ENCODE data around the gene DLG5.

- PRO-cap, result no peak
These were observed 2.2 kb downstream of the ZNF503 start for GRCh38 chr10:75399482-75399715.

DNA sequence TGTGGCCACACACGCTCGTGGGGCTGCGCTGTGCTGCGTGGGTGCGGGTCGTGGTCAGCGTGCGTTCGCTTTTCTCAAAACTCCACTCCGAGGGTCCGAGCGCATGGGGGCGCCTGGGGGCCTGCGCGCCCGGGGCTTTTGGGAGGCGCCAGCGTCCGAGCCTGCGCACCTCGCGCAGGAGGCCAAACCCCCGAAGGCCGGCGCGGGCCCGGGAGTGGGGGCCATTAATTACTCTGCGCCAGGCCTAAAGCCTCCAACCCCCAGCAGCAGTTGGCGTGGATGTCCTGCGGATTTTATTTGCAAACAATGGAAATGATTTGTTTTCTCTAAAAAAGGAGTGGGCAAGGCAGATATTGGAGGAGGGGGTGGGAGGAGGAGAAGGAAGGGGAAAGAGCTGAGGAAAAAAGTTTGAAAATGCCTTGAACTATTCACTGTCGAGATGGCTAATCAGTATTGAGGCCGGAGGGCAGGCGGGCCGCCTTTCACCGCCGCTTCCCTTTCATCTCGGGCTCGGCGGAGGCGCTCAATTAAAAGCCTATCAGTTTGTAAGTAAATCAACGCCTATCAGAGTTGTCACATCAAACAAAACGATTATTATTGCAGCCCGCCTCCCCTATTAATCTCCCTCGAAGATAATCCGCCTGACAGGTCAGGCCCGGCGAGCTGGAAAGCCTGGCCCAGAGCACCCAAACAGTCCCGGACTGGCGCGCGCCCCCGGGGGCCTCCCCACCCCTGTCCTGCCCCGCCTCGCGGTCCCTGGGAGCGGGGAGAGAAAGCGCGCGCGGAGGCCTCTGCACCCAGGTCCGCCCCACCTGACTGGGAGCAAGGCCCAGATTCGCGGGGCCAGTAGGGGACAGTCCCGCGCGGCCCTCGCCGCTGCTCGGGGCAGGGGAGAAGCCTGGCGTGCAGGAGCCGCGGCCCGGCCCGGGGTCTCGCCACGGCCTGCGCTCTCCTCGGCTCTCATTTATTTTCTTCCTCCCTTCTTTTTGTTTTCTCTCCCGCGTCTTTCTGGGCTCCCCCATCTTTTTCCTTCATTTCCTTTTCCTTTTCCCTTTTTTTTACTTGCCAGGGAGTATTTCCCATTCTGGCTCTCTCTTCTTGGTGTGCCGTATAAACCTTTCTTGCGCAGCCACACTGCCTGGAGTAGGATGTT lies 3.6 kb upstream of the ZNF503 start:
- PRO-cap, result no peak

DNA sequence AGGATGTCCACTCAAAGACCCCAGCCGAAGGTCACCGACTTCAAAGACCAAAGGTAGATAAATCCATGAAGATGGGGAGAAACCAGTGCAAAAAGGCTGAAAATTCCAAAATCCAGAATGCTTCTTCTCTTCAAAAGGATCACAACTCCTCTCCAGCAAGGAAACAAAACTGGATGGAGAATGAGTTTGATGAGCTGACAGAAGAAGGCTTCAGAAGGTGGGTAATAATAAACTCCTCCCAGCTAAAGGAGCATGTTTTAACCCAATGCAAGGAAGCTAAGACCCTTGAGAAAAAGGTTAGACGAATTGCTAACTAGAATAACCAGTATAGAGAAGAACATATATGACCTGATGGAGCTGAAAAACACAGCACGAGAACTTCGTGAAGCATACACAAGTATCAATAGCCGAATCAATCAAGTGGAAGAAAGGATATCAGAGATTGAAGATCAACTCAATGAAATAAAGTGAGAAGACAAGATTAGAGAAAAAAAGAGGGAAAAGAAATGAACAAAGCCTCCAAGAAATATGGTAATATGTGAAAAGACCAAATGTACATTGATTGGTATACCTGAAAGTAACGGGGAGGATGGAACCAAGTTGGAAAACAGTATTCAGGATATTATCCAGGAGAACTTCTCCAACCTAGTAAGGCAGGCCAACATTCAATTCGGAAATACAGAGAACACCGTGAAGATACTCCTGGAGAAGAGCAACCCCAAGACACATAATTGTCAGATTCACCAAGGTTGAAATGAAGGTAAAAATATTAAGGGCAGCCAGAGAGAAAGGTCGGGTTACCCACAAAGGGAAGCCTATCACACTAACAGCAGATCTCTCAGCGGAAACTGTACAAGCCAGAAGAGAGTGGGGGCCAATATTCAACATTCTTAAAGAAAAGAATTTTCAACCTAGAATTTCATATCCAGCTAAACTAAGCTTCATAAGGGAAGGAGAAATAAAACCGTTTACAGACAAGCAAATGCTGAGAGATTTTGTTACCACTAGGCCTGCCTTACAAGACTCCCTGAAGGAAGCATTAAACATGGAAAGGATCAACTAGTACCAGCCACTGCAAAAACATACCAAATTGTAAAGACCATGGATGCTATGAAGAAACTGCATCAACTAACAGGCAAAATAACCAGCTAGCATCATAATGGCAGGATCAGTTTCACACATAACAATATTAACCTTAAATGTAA lies 145.8 kb downstream of the LRMDA start:
- PRO-cap, result no peak

GRCh38 chr10:75617375-75617867 lies 186.0 kb downstream of the LRMDA start:
- PRO-cap, result no peak

DNA sequence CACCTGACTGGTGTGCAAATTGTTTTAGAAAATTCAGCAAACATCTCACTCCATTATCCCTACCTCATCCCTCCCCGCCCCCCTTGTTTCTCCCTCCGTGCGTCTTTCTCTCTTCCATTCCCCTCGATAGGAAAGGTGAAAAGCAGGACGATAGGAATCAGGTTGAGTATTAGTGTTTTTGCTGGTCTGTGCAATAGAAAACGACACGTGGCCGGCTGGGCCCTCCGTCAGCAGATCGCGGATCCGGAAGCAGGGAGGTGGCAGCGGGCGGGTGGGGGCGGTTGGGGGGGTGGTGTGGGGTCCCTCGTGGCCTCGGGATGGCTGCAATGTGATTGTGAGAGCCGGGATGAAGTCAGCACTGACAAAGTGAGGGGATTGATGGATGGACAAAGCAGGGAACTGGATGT lies 280.7 kb downstream of the LRMDA start:
- PRO-cap, result no peak

GRCh38 chr10:75746253-75747025 lies 315.0 kb downstream of the LRMDA start:
- PRO-cap, result no peak

DNA sequence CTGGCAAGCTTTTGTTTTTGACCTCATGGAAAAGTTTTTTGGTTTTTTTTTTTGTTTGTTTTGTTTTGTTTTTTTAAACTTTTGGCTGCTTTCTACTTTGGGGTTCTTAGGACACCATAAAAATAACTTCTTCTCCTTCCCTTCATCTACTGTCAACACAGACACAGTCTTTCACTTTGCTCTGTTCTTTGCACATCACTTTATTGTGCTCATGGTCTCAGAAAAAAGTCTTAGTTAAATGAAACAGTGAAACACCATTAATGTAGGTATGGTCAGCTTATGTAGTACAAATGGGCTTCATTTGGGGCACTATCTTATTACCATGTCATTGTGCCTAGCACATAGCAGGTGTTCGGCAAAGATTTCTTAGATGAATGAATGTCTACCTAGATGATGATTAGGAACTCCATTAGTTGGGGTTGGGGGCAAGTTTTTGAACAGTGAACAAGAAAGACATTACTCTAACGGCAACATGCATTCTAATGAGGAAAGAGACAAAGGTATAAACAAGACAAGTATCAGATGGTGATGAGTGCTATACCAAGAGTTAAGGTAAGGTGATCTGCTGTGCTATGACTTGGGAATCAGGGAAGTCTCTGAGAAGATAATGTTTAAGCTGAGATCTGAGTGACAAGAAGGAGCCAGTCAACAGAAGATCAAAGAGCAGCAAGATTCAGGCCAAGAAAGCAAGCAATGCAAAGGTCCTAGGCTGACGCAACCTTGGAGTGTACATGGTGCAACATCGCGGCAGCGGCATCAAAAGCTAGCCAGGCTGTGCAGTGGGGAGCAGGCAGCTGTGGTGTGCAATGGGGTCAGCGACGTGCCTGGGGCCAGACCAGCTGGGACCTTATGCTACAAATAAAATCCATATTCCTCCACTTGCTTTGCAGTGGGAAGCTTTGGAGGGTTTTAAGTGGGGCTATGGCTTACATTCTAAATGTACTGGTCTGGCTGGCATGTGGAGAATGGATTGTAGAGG lies 323.9 kb downstream of the LRMDA start:
- PRO-cap, result no peak

DNA sequence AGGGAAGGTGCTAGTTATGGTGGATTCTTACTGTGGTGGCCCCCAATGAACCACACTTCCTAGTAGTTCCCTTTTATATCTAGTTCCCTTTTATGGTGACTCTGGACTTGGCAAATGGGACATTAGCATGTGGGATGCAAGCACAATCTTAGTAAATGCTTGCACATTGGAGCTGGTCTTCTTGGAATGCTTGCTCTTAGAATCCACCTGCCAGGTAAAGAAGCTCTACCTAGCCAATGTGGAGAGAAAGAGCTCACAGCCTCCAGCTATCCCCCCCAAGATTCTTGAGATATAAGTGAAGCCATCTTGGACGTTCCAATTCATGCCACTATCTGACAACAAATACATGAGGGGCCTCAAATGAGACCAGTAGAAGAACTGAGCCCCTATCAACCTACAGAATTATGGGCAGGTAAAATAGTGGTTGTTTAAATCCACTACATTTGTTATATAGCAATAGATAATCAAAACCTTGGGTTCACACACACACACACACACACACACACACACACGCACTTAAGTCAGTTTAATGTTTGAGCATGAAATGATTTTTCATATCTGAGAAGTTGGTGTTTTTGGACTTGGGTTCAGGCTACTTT lies 430.4 kb downstream of the LRMDA start:
- PRO-cap, result no peak

GRCh38 chr10:76559529-76559997 lies 1078.0 kb downstream of the KCNMA1 start:
- PRO-cap, result no peak

- PRO-cap, result no peak
These were observed 751.6 kb downstream of the KCNMA1 start for GRCh38 chr10:76885811-76886645.

DNA sequence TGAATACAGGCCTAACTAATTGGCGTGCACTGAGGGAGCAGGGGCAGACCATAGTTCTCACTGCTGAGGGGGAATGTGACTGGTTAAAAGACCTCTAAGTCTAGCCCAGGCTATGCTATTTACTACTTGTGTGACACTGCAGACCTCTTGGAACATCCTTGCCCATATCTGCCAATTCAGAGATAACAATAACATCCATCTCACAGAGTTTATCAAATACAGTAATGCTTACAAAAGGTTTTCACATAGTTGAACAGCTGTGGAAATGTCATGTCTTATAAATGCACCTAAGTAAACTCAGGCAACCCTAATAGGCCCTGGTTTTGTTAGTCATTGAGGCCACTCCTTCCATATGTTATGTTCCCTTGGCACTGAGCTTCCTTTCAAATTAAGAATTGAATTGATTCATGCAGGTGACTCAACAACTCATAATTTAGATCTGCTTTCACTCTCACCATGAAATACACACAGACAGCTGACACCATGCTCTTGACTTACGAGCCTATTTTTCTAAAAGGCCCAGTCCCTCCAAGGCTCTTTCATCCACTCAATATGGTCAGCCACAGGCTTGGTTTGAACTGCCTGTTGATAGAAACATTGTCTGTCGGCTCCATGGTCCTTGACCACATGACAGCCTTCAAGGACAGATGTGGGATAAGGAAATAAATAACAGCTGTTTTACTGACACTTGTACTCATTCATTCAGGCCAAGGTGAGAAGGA lies 477.0 kb downstream of the KCNMA1 start:
- PRO-cap, result no peak

- PRO-cap, result no peak
These were observed 130.4 kb downstream of the KCNMA1 start for GRCh38 chr10:77506898-77507894.

DNA sequence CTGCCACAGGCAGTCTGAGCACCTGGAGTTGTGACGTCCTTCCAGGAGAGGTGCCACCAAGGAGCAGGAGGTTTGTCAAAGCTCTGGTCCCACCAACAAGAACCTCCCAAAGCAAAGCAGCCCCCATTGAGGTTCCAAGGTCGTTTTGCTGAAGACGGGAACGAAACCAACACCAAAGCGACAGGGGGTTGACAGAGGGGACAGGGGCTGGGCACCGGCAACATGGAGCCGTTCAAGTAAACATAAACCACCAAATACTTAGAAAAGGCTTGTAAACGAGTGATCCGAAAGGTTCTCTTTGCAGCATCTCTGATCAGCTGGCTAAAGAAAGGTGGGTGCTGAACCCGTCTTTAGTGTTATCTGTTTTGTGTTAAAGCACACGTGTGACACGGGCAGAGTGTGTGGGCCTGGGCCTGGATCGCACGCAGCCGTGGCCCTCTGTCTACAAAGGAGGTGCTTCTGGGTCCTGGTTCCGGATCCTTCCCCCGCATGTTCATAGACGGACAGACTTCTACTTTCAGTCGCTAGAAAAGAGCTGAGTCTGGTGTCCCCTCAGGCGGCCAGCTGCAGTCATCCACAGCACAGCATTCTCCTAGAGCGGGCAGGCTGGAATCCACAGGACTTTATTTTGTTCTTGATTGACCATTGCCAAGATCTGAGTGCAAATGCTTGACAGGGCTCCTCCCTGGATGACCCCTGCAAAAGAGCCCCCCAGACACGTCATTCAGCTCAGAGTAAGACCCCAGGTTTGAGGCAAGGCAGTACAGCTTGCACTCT lies 134.5 kb downstream of the DLG5 start:
- PRO-cap, result no peak

GRCh38 chr10:77810421-77810817 lies 116.1 kb downstream of the DLG5 start:
- PRO-cap, result no peak

DNA sequence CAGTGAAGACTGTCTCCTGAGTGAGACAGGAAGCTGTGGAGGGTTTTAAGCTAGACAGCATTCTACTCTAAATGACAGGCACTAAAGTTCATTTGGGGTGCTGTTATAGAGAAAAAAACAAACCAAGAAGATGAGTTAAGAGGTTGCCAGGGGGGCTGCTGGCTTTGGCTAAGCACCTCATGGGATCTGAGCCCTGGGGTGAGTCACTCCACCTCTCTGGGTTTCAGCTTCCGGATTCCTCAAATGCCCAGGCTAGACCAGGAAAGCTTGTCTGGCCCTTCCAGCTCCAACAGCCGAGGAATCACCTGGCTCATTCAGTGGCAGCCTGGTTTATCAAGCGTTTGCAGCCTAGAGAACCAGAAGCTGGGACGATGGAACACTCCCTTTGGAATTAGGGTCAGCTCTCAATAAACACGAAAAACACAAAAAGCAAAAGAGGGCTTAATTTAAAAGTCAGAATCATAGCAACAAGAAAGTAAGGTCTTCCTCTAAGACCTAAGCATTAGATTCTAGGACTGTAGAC lies 81.5 kb downstream of the DLG5 start:
- PRO-cap, result no peak

- PRO-cap, result no peak
These were observed 70.3 kb downstream of the DLG5 start for GRCh38 chr10:77856370-77856568.

DNA sequence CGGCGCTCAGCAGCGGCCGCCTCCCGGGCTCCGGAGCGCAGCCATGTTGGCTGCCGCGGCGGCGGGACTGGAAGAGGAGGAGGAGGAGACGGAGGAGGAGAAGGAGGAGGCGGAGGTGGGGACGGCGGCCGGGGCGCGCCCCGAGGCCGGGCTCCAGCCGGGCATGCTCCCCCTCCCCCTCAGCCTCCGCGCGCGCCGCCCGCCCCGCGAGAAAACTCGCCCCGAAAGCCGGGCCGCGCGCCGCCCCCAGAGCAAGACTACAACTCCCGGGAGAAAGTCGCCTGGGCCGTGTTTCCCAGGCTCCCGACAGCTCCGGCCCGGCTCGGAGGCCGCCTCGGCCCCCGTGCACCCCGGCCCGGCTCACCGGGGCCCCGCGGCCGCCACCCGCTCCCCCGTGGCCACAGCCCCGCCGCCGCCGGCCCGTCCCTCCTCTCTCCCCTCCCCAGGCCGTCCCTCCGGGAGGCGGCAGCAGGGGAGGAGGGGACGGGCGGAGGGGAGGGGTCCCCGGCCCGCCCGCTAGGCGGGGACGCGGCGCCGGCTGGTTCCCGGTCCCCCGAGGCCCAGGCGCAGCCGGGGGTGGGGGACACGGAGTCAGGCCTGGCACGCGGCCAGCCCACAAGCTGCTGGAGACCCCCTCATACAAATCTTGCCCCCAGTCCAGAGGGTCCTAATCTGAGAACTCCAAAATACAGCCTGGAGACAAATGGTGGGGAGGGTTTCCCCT lies at the start of gene DLG5:
TSS of gene DLG5 (minus strand) at position 70 of the 724 bp plus-strand sequence.
- PRO-cap, result bidirectional peak, plus-strand start at position 107 of the sequence, minus-strand start at position 69 of the sequence; bidirectional peak, plus-strand start at position 490 of the sequence, minus-strand start at position 435 of the sequence

DNA sequence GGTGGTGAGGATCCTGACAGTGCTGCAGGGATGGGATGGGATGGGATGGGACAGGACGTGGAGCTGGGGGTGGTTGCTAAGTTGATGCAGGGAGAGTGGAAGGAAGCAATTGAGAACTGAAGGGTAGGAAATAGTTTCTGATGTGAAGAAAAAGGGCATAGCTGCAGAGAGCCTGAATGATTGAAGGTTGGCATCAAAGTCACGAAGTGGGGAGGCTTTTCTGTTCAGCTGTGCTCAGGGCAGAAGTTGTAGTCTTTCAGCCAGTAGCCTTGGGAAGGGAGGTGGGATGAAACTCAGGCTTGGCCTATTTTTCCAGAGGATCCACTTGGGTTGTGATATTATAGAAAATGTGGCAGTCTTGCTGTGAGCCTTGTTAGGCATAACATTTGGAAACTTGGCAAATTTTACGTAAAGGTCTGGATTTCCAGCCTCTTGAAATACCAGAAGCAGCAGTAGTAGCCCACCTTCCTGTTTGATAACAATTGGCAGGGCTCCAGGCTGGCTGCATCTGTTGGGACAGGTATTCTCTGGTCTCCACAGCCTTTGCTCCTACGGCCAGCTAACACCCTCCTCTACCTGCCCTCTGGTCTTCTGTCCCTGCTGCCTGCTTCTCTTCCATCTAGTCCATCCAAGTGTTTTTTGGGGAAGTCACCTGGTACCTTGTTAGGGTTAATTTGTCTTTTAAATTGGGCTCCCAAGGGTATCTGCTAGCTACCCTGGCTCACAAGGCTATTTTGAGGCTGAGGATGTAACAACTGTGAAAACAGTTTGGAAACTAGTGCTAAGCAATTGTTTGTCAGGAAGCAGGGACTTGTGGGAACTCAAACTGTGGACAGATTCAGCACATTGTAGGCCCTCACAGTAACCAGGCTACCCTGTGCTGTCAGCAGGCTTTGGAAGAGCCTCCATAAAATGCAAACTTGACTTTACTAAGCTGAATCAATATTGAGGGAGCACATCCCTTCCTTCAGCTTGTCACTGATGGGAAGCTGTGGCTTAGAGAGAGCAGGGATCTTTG lies 8.3 kb downstream of the RPS24 start:
- PRO-cap, result no peak

DNA sequence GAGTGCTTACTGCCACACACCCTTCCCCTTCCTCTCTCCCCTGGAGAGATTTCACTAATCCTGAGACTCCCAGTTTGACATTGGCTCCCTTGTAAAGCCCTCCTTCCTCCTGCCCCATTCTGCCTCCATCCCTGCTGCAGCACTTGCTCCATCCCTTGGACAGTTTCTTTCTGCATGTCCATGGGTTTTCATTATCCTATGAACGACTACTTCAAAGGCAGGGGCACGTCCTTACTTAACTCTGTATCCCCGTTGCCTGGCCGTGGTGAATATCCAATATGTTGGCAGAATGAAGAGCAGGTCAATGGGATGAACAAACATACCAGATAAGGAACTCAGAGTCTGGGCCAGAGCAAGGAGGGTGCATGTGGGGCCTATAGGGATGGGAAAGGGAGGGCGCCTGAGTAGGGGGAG lies 255.0 kb upstream of the ZMIZ1 start:
- PRO-cap, result no peak

GRCh38 chr10:78927465-78927917 lies 141.3 kb upstream of the ZMIZ1 start:
- PRO-cap, result no peak